Islet of Langerhans (tissue), 1 donor: ENCODE measurements around a stretch of chr13.

- RRBS: no CpG with 5 or more reads among the region's 7 CpGs
Measured at GRCh38 chr13:110186869-110187738, 119.9 kb downstream of the COL4A1 start.

GRCh38 chr13:110198335-110198728, 108.6 kb downstream of the COL4A1 start:
- RRBS: 93% methylated on average over 2 of the region's 4 CpGs

- RRBS: no CpG with 5 or more reads among the region's 18 CpGs
Measured at GRCh38 chr13:110221370-110222139, 85.4 kb downstream of the COL4A1 start.

DNA sequence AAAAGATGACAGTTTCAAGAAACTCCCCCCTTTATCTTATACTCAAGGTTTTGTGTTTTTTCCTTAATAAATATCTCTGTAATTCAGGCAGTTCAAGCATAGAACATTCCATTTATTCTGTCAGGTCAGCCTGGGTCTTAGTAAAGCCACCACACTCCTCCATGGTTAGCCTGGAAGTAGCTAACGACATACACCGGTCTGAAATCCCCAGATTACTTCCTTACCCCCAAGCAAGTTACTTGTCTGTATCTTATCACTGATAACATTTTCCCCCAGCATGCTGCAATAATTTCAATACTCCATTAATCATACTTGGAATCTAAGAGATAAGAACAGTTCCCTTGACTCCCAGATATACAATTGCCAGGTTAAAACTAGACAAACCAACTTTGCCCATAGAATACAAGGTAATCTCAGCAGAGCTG, 80.7 kb downstream of the COL4A1 start:
- RRBS: no CpG with 5 or more reads among the region's 2 CpGs

GRCh38 chr13:110246365-110247046, 60.5 kb downstream of the COL4A1 start:
- RRBS: no CpG with 5 or more reads among the region's 8 CpGs

- RRBS: no CpG with 5 or more reads among the region's 11 CpGs
Measured at GRCh38 chr13:110248331-110248541, 58.7 kb downstream of the COL4A1 start.

DNA sequence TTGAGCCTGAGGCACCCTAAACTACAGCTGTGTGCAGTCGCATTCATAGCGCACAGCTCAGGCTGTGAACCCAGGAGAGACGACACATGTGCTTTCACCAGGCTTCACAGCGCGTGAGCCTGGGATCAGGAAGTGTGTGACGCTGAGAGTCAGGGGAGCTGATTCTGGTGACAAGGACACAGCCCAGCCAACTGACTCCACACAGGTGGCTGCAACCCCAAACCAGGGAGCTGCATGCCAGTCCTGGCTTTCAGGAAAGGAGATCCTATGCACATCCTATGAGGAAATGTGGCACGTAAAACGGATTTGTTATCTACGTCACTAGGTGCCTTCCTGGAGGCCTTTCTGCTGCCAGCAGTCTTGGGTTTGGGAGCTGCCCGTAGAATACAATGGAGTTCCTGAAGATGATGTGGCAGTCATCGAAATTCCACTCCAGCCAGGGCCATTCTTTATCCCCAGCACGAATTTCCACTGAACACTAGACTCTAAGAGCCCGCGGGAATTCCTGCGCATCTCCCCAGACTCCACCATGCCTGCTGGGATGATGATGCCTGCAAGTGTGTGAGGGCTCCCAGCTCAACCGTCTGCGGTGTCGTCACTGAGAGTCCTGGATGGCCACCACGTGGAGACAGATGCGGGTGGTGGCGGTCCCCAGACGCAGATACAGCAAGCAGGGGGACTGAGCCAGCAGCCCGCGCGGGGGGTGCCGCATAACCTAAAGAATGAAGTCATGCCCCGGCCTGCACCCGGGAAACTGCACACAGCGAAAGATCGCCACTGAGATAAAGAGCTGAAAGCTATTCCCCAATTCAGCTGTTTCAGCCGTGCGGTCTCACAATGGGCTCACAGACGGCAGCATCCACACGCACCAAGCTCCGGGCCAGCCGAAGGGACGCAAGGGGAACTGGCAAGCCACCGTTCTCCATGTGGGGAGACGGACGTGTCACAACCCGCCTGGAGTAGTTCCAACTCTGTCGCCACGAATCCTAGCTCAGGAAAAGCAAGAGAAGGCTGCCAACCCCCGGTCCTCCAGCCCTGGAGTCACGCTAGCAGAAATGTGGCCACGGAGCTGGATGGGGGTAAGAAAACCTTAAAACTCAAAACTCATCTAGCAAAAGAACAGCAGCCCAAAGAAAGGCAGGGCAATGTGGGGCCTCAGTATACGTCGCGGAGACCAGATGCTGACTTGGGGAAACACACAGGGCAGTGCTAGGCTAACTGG, 41.1 kb downstream of the COL4A1 start:
- RRBS: 67% methylated on average over 3 of the region's 49 CpGs

- RRBS: no CpG with 5 or more reads among the region's 12 CpGs
Measured at GRCh38 chr13:110266836-110267460, 40.0 kb downstream of the COL4A1 start.

DNA sequence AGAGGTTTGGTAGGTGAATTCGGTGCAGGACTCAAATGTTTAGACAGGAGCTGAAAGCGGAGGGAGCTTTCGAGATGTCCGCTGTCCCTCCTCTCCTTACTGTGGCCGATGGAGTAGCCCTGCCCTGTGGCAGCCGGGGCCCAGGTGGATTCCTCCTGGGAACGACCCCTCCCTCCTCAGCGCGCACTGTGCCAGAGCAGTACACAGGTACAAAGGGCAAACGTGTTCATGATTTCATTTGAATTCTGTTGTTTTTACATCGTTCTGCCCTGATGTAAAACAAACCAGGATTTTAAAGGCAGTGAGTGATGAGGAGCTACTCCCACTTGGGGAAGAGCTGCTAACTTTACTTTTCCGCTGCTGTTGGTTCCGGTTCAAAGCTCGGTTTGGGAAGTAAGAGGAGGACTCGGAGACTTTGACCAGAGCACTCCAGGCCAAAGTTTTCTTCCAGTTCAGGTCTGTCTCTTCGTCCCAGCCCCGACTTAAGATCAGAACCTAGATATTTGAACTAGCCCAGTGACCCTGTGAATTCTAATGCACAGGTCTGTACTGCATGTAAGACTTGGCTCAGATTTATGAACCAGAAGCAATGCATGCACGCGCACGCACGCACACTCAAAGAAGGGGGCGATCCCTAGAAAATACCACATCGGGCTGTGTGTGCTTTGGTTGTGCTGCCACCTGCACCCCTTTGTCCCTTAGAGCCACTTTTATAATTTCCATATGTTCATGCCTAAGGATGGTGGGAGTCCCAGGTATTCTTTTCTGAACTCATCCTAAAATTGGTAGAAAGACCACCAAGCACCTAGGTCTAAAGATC, 2.0 kb downstream of the COL4A2 start:
- RRBS: no CpG with 5 or more reads among the region's 23 CpGs

DNA sequence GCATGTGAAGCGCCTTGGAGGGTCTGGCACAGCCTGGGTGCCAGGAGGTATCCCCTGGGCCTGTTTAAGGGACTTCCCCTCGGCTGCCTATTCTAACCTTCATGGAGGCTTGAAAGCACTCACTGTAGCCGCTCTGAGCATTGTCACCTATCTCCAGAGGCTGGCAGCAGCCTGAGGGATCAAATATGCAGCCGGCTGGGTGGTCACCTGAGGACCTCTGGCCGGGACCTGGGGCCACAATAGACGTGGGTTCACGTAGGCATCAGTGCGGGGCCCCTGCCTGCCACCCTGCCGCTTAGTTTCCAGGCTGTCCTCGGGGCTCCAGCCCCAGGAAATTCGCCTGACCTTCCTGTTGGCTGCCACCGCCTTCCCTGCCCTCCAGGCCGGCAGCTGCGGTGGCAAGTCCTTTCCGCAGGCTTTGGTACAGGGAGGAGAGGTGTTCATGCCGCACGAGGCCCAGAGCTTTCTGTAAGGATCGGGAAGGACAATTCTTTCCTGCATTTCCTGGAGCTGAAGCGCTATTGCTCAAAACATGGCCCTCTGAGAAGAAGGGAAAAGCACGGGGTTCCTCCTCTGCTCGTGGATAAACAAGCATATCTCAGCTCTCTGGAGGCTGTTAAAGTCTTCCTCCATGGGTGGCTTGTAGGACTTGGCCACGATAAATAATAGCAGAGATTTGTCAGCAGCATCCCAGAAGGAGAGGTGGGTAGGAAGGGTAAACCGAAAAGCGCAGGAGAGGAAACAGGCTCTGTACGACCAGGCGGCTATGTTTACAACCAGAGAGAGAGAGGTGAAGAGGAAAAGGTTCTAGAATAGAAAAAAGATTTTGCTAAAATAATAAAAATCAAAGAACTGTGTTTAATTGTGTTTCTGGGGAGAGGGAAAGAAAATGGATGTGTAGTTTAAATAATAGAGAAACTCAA, 4.8 kb downstream of the COL4A2 start:
- RRBS: no CpG with 5 or more reads among the region's 26 CpGs

GRCh38 chr13:110316794-110317448, 9.8 kb downstream of the COL4A2 start:
- RRBS: no CpG with 5 or more reads among the region's 7 CpGs

DNA sequence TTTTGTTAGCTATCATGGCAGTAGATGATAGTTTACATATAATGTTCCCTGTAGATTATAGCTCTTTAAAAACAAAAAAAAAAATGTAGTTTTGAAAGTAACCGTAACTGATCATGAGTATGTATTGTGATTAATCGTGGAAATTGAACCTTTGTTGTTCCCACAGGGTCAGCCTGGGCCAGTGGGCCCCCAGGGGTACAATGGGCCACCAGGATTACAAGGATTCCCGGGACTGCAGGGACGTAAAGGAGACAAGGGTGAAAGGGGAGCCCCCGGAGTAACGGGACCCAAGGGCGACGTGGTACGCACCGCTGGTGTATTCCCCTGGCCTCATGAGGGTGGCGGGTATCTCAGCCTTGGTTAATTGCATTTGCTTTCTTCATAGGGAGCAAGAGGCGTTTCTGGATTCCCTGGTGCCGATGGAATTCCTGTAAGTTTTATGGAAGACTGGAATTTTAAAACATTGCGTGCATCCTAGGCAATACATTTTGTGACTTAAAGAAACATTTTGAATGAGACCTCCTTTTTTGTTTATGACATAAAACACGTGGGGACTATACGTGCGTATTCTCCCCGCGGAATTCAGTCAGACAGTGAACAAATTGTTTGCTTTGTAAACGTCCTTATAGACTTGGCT, 117.6 kb downstream of the COL4A2 start:
- RRBS: 80% methylated on average over 2 of the region's 20 CpGs

- RRBS: no CpG with 5 or more reads among the region's 6 CpGs
Measured at GRCh38 chr13:110431763-110432178, 124.7 kb downstream of the COL4A2 start.

- RRBS: no CpG with 5 or more reads among the region's 13 CpGs
Measured at GRCh38 chr13:110483455-110483953, 78.0 kb downstream of the RAB20 start.

GRCh38 chr13:110554150-110554844, 7.2 kb downstream of the RAB20 start:
- RRBS: no CpG with 5 or more reads among the region's 10 CpGs

- RRBS: no CpG with 5 or more reads among the region's 7 CpGs
Measured at GRCh38 chr13:110560009-110560543, 1.4 kb downstream of the RAB20 start.

- RRBS: 84% methylated on average over 2 of the region's 6 CpGs
Measured at GRCh38 chr13:110637483-110638051, 22.2 kb downstream of the NAXD start.

DNA sequence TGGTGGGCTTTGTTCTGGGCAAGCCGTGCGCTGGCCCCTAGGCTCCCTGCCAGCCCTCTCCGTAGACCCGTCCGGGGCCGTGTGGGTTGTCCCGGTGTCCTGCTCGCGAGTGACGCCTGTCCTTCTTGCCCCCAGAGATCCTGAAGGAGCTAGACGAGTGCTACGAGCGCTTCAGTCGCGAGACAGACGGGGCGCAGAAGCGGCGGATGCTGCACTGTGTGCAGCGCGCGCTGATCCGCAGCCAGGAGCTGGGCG, 5.5 kb downstream of the ING1 start:
- RRBS: 99% methylated on average over 3 of the region's 24 CpGs

DNA sequence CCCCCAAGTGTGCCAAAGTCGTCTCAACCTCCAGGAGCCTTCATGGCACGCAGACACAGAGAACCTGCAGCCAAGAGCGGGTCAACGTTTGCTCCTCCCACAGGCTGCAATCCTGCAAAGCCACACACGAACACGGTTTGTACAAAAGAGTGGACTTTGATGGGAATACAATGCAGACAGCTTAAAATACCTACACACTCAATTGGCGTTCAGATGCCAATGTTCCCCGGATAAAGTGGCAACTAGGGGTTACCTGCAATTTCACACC, 29.3 kb downstream of the ANKRD10 start:
- RRBS: no CpG with 5 or more reads among the region's 8 CpGs

DNA sequence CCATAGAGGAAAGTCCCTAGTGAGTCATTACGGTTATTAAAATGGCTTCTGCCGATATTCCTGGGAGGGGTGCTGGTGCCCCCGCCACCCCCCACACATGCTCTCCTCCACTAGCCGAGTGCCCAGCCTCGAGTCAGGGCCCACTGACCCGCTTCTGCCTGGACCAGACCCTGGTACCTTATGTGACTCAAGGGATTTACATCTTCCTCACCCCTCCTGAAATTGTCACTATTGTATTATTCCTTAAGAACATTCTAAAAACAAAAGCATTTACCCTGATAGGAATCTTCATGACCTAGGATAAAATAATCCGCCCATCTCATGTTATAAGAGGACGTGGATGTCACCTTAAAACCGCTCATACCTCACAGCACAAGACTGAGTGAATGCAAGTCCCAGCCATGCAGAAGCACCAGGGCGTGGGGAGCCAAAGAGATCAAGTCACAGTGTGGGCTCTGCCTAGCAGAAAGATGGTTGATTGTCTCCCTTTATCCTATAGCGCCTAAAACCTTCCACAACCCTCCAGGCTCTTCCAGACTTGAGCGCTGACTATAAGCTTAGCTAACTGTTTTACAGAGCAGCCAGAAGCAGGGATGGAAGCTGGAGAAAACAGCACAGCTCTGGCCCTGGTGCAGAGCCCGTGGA, 6.7 kb upstream of the ANKRD10 start:
- RRBS: no CpG with 5 or more reads among the region's 13 CpGs